Right cardiac atrium (tissue), 1 donor: ENCODE measurements around the genes RTP4 and SST.

- PRO-cap, result no peak
These were observed 1.1 kb downstream of the MASP1 start for GRCh38 chr3:187290453-187290921.

GRCh38 chr3:187367882-187369084, at the start of gene RTP4:
Gene RTP4 (plus strand): TSS chr3:187368385.
- PRO-cap, result unidirectional peak, plus-strand start at chr3:187368386; unidirectional peak, minus-strand start at chr3:187368629; unidirectional peak, minus-strand start at chr3:187368977

DNA sequence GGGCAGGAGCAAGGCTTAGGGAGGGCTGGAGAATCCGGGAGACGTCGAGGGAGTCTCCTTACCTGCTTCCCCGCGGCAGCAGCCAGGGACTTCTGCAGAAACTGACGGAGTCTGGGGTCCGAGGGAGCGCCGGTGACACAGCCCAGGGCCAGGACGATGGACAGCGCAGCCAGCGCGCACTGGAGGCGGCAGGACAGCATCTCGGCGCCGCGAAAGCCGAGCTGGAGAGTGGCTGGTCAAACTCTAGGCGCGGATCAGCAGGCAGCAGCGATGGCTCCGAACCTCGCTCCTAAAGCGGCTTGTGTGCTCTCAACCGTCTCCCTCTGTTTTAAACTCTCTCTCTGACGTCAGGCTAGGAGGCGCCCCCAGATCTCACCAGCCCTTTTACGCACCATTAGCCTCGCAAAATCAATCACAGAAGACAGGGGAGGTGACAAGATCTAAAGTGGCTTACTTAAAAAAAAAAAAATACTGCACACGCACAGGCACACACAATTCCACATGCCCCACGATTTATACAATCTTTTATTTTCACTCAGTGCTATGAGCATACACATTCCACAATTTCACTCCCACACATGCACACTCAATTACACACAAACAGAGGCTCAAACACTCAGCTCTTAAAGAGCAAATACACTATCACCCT, at the start of gene SST:
Gene SST (minus strand): TSS at position 303 of the 649 bp plus-strand sequence.
- PRO-cap, result no peak

DNA sequence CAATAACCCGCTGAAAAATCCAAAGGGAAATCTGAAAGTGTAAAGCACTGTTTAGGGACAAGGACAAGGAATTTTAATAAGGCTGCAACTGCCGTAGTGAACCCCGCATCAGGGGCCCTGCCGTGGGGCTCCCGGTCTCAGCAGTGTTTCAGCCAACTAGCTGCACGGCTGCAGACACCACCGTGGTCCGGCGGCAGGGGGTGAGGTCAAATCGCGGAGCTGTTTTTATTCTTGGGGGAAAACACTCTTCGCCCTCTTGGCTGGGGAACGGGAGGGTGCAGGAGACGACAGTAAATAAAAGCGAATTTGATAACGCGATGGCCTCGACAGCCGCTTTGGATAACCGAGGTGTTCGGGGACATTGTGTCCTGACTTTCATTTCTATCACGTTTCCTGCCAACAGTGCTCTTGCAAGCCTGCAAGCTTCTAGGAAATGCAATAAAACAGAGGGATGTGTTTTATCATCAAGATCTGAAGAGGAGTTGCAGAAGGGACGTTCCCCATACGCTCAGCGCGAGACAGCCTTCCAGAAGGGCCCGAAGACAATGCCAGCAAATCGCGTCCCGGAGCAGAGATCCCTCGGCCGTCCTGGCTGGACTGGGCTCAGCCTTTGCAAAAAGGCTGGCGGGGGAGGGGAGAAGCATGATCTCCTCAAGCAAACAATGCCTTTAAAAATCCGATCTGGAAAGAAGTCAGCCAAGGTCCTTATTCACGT, 5.9 kb downstream of the BCL6 start:
- PRO-cap, result no peak

- PRO-cap, result bidirectional peak, plus-strand start at chr3:187740269, minus-strand start at chr3:187740032
These were observed 5.1 kb downstream of the BCL6 start for GRCh38 chr3:187739890-187740844.

DNA sequence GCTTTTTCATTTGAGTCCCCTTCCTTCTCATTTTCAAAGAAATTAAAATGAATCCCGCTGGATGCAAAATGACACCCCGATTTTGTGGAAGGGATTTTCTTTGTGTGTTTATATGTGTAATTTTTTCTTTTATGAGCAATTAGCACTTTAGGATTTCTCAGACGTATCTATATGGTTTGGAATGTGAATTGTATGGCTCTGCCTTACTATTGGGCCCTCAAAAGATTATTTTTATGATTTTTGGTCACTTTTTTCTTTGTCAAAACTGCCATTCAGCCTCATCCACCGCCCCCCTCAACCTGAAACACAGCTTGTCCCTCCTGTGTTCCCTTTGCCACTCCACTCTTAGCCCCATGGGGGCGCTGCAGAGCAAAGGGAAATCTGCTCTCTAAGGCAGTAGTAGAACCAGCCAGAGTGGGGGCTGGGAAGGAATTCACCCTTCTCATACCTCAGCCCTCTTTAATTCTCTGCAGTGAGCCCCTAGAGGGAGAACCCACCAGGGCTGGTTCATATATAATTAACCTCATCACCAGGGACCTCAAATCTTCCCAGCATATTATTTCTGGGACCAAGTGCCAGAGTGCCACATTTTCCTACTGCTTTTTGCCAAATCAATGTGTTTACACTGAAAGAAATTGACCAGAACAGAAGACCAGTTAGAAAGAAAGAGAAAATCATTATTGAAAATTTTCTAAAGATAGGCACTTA, 2.7 kb upstream of the BCL6 start:
- PRO-cap, result no peak

GRCh38 chr3:187773594-187774750, 28.7 kb upstream of the BCL6 start:
- PRO-cap, result no peak

- PRO-cap, result no peak
These were observed 190.5 kb upstream of the BCL6 start for GRCh38 chr3:187935634-187936223.

- PRO-cap, result no peak
These were observed 44.9 kb upstream of the LPP start for GRCh38 chr3:188109016-188109559.

DNA sequence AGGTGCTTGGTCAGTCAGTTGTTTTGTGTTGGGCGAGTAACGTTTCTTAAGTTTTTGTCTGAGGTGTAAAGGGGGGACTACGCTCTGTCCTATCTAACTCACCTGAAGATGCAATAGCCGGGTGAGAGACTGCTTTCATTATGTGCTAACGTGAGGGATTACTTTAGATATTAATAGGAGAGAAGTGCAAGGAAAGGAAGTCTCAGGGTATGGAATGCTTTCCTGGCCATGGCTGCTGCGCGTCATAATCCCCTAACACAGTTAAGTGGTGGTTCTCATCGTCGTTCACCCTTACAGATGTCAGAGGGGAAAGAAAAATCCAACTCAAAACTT, 1.4 kb upstream of the LPP start:
- PRO-cap, result no peak

- PRO-cap, result no peak
These were observed 4.9 kb downstream of the LPP start for GRCh38 chr3:188158781-188159365.

- PRO-cap, result no peak
These were observed 22.6 kb downstream of the LPP start for GRCh38 chr3:188176398-188177108.

GRCh38 chr3:188179200-188180223, 25.6 kb downstream of the LPP start:
- PRO-cap, result no peak

GRCh38 chr3:188197228-188197878, 43.4 kb downstream of the LPP start:
- PRO-cap, result no peak

GRCh38 chr3:188262687-188263608, 109.0 kb downstream of the LPP start:
- PRO-cap, result no peak

GRCh38 chr3:188434538-188434913, 280.6 kb downstream of the LPP start:
- PRO-cap, result no peak

- PRO-cap, result no peak
These were observed 314.7 kb downstream of the LPP start for GRCh38 chr3:188468589-188469184.

- PRO-cap, result no peak
These were observed 319.4 kb downstream of the LPP start for GRCh38 chr3:188473368-188473801.

DNA sequence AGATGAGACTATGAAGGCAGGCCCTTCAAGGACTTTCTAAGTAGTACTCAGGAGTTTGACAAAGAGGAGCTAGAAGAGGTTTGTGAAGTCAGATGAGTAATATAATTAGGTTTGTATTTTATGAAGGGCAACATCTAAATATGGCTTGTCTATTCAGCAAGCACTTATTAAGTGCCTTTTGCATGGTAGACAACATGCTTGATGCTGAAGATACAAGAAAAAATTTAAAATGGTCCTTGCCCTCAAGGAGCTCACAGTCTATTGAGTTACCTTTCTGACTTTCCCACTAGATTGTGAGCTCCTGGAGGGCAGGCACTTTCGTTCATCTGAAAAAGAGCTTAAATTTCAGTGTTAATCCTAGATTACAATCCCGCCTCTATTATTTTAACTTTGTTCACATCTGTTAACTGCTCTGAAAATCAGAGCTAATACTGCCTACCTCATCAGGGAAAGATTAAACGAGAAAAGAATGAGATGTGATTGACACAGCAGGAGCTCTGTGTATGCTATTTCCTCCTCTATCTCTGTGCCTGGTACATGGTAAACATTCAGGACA, 483.1 kb upstream of the TPRG1 start:
- PRO-cap, result unidirectional peak, plus-strand start at position 284 of the sequence

DNA sequence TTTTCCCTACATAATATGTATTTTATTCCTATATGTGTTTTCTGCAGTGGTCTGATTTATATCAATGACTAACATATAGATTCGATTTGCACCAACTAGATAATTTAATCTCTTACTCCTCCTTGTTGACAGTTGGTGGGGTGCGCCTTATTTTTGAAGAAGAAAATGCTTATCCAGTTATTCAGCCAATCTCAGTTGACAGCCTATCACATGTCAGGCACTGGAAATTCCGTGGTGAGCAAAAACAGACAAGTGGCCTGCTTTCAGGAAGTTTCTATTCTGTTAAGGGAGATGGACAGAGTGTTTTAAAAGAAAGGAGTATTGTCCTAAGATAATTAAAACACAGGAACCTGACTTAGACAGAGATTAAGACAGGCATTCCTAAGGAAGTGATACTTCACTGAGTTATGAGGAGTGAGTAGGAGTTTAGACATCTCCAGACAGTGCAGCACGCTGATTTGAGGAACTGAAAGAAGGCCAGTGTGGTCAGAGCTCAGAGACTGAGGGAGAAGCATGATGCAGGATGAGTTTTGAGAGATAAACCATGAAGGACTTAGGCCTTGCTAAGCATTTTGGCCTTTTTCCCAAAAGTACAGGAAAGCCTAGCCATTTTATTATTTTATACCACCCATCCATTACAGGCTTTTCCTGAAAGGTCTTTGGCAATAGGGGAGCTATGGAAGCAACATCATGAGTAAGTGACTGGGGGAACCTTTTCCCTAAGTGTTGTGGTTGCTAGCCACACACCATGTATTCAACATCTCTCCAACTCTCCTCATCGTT, 375.8 kb upstream of the TPRG1 start:
- PRO-cap, result no peak